Endometrial microvascular endothelial cells (primary cell): ENCODE results near the gene CEP85L.

DNA sequence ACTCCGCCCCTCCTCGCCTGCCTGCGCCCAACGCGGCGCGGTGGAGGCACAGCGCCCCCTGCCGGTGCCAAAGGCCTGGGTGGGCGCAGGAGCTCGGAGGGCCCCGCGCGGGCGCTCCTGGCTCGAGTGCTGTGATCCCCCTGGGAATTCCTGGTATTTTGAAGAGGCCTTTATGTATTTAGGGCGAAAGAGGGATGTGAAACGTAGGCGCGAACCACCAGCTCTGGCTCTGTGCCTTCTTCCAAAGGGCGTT lies 1.8 kb downstream of the MARCKS start:
- RAMPAGE, long total RNA: no peak

- RAMPAGE, long total RNA: no peak
These were observed 114.2 kb downstream of the HS3ST5 start for GRCh38 chr6:114228757-114228956.

DNA sequence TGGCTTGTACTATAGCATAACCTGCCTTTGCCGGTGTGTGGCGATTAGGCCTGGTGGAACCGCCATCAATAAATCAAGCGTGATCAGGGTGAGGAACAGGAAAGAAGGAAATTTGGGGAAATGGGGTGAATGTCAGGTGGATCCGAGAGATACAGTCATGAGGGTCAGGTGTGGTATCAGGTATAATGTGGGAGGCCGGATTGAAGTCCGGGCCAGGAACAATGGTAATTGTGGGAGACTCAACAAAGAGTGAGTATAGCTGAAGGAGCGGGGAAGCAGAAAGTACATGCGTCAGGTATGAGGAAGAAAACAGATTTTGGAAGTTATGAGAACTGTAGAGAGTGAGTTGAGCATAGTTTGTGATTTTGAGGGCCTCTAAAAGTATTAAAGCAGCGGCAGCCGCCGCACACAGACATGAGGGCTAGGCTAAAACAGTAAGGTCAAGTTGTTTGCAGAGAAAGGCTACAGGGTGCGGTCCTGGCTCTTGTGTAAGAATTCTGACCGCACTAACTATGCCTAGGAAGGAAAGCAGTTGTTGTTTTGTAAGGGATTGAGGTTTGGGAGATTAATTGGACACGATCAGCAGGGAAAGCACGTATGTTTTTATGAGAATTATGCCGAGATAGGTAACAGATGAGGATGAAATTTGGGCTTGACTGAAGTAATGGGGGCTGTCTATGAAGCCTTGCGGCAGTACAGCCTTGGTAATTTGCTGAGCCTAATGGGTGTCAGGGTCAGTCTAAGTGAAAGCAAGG lies 81.5 kb upstream of the HS3ST5 start:
- RAMPAGE, long total RNA: no peak

- RAMPAGE, long total RNA: no peak
These were observed 10.8 kb downstream of the TSPYL1 start for GRCh38 chr6:116268850-116269475.

- RAMPAGE, long total RNA: no peak
These were observed 83.8 kb upstream of the VGLL2 start for GRCh38 chr6:117181519-117182087.

- RAMPAGE, long total RNA: no peak
These were observed 23.1 kb downstream of the NUS1 start for GRCh38 chr6:117698344-117698870.

DNA sequence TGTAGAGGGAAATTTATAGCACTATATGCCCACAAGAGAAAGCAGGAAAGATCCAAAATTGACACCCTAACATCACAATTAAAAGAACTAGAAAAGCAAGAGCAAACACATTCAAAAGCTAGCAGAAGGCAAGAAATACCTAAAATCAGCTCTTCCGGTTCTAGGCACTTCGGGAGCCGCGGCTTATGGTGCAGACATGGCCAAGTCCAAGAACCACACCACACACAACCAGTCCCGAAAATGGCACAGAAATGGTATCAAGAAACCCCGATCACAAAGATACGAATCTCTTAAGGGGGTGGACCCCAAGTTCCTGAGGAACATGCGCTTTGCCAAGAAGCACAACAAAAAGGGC lies 91.7 kb downstream of the SLC35F1 start:
- RAMPAGE, long total RNA: start-site peak on the plus strand centred at position 161 of the sequence, 25 bp wide, 34 and 90 reads in 2 replicates

DNA sequence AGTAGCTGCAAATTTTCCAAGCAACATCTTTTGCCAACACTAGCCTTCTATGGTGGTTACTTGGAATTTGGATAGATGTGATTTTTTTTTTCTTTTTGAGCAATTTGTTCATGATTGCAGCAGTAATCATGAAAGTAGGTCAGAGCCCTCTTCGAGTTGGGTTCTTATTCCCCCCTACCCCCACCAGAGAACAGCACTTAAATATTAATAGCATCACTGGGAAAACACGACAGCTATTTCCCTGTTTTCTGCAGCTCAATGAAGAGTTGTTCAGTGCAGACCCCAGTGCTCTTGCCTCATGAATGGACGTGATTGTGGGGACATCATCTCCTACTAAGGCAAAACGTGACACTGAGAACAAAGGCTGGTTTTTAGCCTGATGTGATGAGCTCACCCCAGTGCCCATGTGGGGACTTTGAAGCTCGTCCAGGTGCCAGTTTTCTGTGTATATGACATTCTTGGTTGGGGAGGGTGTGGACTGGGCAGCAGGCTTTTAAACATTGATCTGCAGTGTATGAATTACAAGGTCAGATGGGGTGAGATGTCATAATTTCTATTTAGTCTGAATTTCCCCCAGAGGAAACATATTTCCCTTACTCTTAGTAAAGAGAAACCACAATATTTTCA lies 105.9 kb downstream of the SLC35F1 start:
- RAMPAGE, long total RNA: no peak

GRCh38 chr6:118468875-118469325 lies 79.2 kb upstream of the PLN start:
- RAMPAGE, long total RNA: no peak

DNA sequence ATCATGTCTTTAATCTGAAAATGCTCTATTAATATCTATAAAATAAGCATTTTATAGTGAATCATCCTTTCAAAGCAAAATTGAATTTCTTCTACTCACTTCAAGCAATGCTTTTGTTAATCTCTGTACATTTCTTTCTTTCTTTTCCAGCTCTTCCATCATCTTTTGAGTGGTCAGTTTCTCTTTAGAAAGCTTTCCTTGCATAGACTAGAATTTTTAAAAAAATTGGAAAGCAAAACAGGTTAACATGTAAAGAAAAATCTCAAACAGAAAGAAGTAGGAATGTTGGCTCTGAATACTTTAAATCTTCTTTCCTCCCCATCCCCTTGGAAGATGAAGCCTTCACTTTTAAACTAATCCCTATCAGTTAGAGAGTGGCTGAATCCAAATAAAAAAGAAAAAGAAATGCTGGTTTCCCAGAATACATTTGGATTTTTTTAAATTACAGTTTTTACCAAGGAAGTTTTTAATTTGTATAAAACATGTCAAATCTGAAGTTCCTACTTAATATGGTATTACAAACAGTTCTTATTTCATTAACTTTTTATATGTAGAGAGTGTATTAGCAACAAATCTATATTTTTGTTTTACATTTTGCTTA lies 77.6 kb upstream of the PLN start:
- RAMPAGE, long total RNA: no peak

DNA sequence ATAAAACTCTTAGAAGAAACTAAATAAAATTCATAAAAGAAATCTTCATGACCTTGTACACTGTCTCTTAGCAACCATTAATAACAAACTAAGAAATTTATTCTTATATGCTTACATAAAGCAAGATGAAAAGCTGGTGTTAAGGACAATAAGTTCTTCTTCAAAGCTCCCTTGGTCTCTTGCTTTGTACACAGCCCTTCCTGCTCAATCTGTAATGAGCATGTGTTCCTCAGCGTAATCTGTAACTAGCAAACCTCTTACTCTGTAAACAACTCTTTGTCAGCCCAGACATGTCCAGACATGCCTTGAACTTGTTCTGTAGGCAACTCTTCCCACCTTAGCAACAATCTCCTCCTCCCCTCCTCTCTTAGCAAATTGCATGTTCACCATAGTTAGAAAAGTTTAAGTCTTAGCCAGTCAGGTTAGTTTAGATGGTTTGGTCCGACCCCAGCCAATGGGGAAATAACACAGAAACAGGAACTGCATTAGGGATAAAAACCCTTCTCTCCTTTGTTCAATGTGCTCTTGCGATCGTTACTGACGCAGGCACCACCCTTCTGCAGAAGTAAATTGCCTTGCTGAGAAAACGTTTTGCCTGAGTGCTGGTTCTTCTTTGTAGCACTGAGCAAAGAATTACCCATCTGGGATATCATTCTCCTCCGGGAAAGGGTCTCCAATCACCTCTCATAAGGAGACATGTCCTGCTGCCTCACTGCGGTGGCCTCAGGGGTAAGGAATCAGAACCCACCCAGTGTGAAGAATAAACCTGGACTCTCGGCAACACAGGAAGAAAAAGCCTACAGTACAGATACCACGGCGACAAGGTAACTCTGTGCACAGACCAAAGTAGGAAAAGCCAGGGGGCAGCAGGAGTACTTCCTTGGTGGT lies 26.0 kb downstream of the PLN start:
- RAMPAGE, long total RNA: no peak

DNA sequence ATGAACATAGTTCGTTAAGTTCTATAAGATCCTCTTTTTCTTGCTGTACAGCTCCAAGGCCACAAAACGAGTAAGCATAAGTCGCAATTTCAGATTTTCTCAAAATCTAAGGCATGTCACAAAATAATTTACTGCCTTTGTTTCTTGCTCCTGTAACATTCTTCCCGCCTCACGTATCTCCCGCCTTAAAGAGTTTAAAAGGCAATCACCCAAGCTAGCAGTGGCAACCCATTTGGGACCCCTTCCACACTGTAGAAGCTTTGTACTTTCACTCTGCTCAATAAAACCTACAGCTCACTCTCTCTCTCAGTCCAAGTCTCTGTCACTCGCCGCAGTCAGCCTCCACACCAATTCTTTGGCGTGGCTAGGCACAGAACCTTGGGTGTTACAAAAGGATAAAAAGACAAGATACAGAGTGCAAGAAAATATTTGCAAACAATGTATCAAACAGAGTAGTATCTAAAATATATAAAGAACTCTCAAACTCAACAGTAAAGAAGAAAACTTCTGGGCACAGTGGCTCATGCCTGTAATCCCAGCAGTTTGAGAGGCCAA lies 24.9 kb downstream of the CEP85L start:
- RAMPAGE, long total RNA: no peak

- RAMPAGE, long total RNA: start-site peak on the minus strand at chr6:118651543-118651626, 25 and 19 reads in 2 replicates
These were observed at the start of gene CEP85L for GRCh38 chr6:118651405-118651880. Gene CEP85L (minus strand): TSS chr6:118651591.

GRCh38 chr6:118724032-118724692 lies 72.8 kb upstream of the CEP85L start:
- RAMPAGE, long total RNA: no peak

GRCh38 chr6:118993830-118994435 lies 59.0 kb upstream of the MCM9 start:
- RAMPAGE, long total RNA: no peak

- RAMPAGE, long total RNA: no peak
These were observed 1.3 kb downstream of the FAM184A start for GRCh38 chr6:119076989-119077666.

- RAMPAGE, long total RNA: no peak
These were observed 630 bp downstream of the FAM184A start for GRCh38 chr6:119077696-119078372.

- RAMPAGE, long total RNA: no peak
These were observed 126.0 kb upstream of the FAM184A start for GRCh38 chr6:119204432-119204963.

GRCh38 chr6:119218458-119219348 lies 130.9 kb downstream of the MAN1A1 start:
- RAMPAGE, long total RNA: no peak

DNA sequence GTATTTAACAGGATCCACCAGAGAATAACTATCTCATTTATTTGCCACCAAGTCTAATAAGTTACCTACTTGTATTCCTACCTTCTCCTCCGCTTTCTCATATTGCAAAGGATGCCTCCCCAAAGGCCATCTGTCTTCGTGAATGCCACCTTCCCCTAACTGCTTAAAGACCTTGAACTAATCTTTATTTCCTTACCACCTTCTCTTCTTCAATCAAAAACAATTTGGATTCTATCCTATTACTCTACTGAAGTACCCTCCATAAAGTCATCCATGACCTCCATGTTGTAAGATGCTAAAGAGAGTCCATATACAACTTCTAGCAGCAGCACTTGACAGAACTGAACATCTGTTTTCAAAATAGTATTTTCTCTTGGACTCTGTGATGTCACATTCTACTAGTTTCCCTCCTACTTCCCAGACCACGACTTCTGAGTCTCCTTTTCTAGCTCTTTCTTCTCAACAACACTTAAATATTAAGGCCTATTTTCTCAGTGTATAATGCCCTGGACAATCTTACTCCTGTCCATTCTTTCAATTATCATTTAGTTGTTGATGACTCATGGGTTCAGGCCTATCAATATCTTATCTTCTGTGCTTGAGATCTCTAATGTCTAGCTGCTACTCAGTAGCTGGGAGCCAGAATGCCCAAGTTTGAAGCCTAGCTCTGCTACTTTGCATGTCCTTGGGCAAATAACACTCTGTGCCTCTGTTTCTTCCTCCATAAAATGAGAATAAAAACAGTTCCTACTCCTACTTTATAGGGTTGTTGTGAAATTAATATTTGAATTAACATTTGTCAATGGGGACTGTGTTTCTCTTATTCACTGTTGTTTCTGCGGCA lies 69.7 kb downstream of the MAN1A1 start:
- RAMPAGE, long total RNA: no peak